ENCODE measurements around the genes SEL1L3 and ARAP2.

DNA sequence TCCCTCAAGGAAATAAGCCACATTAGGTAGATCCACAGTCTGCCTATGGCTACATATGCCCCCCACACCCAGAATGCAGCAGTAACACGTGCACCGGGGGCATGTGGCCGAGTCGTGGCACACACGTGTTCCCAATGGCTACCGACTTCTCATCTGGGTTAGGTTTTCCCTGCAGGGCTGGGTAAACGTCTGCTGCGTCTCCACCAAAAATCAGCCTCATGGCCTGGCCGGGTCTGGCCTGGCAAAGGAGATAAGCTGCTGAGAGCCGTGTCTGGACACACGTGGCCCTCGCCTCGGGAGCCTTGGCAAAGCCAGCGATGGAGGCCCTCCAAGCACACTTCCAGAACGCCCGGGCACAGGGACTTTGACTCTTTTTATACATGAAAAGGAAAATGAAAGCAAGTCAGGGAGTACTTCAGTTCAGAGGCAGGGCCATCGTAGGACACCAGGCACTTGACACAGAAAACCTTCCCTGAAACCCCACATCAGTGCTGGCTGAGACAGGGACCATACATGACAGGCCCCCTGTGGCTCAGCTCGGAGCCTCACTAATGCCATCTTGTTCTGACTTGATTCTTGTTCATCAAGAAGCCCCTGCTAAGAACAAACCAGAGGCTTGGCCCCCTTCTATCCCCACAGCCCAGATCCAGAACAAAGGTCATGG lies 19.1 kb downstream of the SEL1L3 start:
- RRBS: no CpG with 5 or more reads among the region's 18 CpGs

GRCh38 chr4:25862646-25863405 lies at the start of gene SEL1L3:
Gene SEL1L3 (minus strand): TSS chr4:25862988.
- RRBS: 3% methylated on average over 60 of the region's 87 CpGs

- RRBS: no CpG with 5 or more reads among the region's 9 CpGs
These were observed 10.1 kb upstream of the SEL1L3 start for GRCh38 chr4:25872751-25873363.

GRCh38 chr4:25880113-25880698 lies 17.4 kb upstream of the SEL1L3 start:
- RRBS: no CpG with 5 or more reads among the region's 6 CpGs

DNA sequence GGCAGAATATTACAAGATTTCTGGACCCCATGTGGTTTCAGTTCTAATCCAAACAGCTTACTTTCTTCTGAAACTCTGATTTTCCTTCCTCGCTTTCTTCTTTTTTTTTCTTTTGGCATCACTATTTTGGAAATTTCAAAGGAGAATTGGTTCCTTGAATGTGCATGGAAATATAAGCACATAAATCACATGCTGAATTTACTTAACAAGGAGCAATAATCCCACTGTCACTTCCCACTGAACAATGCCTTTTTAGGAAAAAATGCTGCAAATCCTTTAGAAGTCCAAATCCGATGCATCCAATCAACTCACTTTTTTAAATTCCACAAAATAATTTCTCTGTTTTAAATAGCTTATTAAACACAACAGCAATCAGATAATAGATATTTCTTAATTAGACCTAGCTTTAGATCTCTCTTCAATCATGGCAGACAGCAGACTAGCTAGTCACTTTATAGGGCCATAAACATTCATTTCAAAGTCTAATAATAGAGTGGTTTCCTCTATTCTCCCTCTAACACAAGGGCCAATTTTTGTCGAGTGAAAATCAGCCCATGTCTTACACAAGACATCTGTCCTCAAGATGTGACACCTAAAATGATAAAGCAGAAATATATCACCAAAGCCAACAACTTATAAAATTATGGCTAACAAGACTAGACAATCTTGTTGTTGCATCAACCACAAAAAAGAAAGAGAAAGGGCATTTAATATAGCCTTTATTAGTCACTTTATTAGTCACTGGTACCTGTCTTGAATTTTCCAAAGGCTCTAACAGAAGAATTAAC lies 161.3 kb downstream of the SMIM20 start:
- RRBS: no CpG with 5 or more reads among the region's 3 CpGs

GRCh38 chr4:26144953-26145472 lies 175.8 kb upstream of the RBPJ start:
- RRBS: no CpG with 5 or more reads among the region's 2 CpGs

DNA sequence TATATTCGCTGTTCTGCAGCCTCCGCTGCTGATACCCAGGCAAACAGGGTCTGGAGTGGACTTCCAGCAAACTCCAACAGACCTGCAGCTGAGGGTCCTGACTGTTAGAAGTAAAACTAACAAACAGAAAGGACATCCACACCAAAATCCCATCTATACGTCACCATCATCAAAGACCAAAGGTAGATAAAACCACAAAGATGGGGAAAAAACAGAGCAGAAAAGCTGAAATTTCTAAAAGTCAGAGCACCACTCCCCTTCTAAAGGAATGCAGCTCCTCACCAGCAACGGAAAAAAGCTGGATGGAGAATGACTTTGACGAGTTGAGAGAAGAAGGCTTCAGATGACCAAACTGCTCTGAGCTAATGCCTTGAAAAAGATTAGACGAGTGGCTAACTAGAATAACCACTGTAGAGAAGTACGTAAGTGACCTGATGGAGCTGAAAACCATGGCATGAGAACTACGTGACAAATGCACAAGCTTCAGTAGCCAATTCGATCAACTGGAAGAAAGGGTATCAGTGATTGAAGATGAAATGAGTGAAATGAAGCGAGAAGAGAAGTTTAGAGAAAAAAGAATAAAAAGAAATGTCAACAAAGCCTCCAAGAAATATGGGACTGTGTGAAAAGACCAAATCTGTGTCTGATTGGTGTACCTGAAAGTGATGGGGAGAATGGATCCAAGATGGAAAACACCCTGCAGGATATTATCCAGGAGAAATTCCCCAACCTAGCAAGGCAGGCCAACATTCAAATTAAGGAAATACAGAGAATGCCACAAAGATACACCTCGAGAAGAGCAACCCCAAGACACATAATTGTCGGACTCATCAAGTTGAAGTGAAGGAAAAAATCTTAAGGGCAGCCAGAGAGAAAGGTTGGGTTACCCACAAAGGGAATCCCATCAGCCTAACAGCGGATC lies 111.1 kb downstream of the TBC1D19 start:
- RRBS: no CpG with 5 or more reads among the region's 13 CpGs

- RRBS: no CpG with 5 or more reads among the region's 10 CpGs
These were observed 57.2 kb upstream of the STIM2 start for GRCh38 chr4:26803300-26804075.

GRCh38 chr4:26827338-26827847 lies 33.2 kb upstream of the STIM2 start:
- RRBS: no CpG with 5 or more reads among the region's 8 CpGs

GRCh38 chr4:26872846-26873787 lies 12.5 kb downstream of the STIM2 start:
- RRBS: no CpG with 5 or more reads among the region's 9 CpGs

DNA sequence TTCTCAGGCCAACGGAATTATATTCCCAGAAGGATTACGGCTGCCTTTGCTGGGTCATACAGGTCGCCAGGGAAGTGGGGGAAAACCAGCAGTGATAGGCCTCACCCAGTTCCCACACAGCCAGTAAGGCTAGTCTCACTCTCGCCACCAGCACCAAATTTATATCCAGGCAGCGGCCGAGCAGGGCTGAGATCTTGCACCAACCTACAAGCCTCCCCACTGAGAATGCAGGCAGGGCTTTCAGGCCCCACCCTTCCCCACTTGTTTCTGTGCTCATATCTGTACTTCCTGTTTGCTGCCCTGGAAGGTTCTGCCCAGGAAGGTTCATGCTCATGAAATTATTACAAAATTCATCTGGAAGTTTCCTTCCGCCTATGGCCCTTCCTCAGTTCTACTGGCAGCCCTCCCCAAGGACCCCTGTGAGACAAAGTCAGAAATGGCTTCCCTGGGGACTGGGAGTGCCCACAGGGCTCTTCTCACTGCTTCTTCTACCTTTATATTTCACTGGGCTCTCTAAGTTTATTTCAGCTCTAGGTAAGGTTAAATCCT lies 179.8 kb downstream of the STIM2 start:
- RRBS: no CpG with 5 or more reads among the region's 7 CpGs

GRCh38 chr4:28116487-28117021 lies 1255.9 kb downstream of the STIM2 start:
- RRBS: no CpG with 5 or more reads among the region's 14 CpGs

- RRBS: no CpG with 5 or more reads among the region's 1 CpG
These were observed 688.2 kb upstream of the PCDH7 start for GRCh38 chr4:30031958-30032283.

DNA sequence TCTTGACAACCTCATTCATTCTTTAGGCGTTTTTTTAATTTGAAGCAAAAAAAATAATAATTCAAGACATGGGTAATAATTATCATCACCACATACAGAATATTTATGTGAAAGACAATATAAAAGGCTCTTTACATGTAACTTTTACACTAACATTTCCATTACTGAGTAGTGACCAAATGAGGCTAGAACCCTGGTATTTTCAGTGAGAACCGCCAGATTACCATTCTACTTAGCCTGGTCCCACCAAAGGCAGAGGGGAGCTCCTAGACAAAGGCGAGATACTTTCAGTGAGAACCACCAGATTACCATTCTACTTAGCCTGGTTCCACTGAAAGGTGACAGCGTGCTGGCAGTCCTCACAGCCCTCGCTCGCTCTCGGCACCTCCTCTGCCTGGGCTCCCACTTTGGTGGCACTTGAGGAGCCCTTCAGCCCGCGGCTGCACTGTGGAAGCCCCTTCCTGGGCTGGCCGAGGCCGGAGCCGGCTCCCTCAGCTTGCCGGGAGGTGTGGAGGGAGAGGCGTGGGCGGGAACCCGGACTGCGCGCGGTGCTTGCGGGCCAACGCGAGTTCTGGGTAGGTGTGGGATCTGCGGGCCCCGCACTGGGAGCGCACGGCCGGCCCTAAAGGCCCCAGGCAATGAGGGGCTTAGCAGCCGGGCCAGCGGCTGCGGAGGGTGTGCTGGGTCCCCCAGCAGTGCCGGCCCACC lies 1275.9 kb downstream of the PCDH7 start:
- RRBS: no CpG with 5 or more reads among the region's 31 CpGs

DNA sequence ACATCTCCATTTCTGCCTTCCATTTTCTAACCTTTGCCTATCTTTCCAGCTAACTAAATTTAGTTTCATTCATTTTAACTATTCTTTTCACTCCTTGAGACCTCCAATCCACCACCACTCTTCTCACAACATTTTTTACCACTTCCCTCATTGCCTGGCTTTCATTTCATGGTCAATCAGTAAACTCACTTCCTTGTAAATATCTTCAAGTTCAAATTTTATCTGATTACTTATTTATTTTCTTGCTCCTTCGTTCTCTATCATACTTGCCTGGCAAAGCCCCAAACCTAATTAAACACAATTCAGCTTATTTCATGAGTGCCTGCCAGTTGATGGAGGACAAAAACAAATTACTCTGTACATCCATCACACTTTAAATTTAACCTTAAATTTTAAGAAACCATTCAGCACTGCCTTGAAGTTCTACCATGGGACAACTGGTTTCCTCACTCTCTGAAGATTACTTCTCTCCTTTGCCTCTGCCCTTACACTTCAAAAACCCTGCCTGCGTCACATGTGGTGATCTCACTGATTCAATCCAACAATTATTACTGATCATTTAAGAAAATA lies 168.8 kb downstream of the ARAP2 start:
- RRBS: no CpG with 5 or more reads among the region's 2 CpGs

- RRBS: 2% methylated on average over 39 of the region's 85 CpGs
These were observed at the start of gene ARAP2 for GRCh38 chr4:36244237-36245193. Gene ARAP2 (minus strand): TSS chr4:36244514.

- RRBS: no CpG with 5 or more reads among the region's 14 CpGs
These were observed 242.9 kb upstream of the NWD2 start for GRCh38 chr4:37001622-37002041.

DNA sequence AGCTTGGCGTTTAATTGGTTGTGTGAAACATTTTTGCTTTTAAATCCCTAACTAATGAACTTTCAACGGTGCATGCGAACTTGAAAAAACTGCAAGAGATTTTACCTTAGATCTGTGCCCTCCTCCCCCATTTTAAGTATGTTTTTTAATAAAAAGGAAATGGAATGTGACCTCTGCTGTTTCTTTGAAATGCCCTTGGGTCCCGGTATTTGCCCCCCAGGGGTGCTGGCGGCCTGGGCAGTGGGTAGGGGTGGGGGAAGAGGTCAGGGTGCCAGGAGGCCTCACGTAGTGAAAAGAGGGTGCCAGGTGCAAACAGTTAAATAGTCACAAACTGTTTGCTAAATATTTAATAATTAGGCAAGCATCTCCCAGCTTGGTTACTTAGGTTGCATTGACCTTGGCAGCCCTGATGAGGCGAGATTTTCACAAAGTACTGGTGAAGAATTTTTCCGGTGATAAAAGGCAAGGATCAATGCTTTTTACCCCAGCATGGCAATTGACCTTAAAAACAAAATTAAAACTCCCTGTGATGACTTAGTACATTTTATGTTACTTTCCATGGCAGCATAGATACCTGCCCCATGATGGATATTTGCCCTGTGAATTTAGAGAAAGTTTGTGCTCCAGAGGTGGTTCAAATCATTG lies 721 bp downstream of the C4orf19 start:
- RRBS: no CpG with 5 or more reads among the region's 8 CpGs

DNA sequence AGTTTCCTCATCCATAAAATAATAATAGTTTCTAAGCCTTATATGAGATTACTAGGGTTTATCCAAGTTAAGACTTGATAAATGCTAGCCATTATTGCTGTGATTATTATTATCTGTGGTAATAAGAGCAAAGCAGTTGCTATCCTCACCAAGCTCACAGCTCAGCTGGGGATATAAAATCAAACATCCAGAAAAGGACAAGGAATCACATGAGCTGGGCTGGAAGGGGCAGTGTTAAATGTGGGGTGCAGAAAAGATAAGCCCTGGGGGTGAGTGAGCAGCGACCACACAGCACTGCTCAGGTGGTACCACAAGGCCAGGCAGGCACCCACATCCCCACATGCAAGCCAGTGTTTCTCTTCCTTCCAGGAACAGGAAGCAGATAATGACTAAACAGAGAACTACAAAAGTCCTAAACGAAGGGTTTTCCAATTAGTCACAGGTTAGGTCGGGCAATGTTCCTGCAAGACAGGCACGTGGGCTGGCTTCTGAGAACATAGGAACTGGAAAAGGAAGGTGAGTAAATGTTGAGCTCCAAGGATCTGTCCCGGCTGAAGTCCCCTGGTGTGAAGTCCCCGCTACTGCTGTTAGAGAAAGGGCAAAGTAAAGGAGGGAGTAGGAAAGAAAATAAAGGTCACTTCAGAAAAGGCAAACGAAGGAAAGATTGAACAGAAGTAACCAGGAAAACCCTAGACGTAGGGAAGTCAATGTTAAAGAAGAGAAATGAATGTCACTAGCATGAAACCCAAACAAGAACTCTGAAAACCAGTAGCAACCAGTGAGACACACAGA lies 19.5 kb downstream of the RELL1 start:
- RRBS: no CpG with 5 or more reads among the region's 8 CpGs

DNA sequence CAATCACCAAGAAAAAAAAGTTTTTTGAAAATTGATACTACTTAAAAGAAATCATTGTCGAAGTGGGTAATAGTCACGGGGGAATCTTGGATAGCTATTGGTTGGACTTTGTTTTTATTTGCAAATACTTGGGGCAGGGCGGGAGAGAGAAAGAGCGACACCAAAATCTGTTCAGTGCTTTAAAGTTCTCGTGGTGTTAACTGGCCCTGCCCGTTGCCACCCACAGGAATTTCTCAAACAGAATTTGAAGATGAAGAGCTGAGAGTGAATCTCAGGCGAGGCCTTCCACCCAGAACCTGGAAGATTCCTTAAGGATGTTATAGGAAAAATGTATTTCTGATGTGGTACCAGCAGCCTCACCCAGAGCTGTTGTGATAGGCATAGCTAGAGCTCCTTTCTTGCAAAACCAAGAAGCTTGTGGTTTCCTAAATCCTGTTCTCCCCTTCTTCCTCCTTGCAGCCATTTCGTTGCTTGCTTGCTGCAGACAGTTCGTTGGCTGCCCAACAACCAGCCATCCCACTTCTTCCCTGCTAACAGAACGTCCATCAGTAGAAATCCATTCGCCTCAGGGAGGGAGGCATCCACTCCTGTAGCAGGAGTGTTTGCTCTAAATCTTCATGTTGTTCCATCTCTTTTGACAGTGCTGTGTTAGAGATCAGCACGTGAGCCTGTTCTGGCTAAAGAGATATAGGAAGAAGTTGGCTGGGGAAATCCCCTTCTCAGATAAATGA lies 68.1 kb upstream of the RELL1 start:
- RRBS: no CpG with 5 or more reads among the region's 12 CpGs

All from Jurkat, Clone E6-1 (cell line).